SJSA1 (cell line): ENCODE results near the genes OR4F5 and RNF223.

DNA sequence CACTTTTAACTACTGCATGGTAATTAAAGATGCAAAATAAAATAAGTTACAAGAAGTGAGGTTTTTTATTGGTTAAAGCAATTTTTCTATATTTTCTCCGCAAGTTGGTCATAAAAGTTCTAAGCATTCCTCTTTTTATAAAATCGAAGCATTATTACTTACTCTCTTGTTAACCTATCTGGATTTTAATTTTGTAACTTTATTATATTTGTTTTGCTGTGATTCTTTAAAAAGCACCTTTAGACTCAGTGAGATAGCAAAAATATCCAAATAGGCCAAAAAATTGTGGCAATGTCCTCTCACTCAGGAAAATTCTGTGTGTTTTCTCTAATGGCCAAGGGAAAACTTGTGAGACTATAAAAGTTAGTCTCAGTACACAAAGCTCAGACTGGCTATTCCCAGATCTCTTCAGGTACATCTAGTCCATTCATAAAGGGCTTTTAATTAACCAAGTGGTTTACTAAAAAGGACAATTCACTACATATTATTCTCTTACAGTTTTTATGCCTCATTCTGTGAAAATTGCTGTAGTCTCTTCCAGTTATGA, at the start of gene OR4F5:
Gene OR4F5, plus strand, starts transcription at position 398 of the 547 bp plus-strand sequence.
- RAMPAGE, long total RNA = no peak

GRCh38 chr1:629487-630389, 56.7 kb downstream of the OR4F16 start:
- RAMPAGE, long total RNA = no peak

DNA sequence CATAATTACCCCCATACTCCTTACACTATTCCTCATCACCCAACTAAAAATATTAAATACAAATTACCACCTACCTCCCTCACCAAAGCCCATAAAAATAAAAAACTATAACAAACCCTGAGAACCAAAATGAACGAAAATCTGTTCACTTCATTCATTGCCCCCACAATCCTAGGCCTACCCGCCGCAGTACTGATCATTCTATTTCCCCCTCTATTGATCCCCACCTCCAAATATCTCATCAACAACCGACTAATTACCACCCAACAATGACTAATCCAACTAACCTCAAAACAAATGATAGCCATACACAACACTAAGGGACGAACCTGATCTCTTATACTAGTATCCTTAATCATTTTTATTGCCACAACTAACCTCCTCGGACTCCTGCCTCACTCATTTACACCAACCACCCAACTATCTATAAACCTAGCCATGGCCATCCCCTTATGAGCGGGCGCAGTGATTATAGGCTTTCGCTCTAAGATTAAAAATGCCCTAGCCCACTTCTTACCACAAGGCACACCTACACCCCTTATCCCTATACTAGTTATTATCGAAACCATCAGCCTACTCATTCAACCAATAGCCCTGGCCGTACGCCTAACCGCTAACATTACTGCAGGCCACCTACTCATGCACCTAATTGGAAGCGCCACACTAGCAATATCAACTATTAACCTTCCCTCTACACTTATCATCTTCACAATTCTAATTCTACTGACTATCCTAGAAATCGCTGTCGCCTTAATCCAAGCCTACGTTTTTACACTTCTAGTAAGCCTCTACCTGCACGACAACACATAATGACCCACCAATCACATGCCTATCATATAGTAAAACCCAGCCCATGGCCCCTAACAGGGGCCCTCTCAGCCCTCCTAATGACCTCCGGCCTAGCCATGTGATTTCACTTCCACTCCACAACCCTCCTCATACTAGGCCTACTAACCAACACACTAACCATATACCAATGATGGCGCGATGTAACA, 52.6 kb downstream of the OR4F16 start:
- RAMPAGE, long total RNA = no peak

DNA sequence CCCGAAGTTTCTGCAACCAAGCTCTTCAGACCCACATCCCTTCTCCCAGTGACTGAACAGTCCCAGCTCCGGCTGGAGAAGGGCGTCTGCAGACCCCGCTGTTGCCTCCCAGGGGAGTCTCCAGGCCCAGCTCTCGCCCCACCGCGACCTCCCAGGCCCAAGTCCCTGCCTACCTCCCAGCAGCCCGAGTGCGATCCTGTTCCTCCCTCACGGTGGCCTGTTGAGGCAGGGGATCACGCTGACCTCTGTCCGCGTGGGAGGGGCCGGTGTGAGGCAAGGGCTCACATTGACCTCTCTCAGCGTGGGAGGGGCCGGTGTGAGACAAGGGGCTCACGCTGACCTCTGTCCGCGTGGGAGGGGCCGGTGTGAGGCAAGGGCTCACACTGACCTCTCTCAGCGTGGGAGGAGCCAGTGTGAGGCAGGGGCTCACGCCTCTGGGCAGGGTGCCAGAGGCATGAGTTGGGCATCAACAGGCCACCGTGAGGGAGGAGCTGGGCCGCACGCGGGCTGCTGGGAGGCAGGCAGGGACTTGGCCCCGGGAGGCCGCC, 40.6 kb upstream of the OR4F16 start:
- RAMPAGE, long total RNA = no peak

DNA sequence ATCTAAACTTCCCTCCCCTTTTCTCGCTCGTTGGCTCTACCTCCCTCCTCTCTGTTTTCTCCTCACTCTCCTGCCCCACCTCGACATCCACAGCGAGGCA, 97.1 kb upstream of the SAMD11 start:
- RAMPAGE, long total RNA = no peak

- RAMPAGE, long total RNA = no peak
Measured at GRCh38 chr1:830703-831106, 93.0 kb upstream of the SAMD11 start.

- RAMPAGE, long total RNA = no peak
Measured at GRCh38 chr1:933156-933424, 9.4 kb downstream of the SAMD11 start.

DNA sequence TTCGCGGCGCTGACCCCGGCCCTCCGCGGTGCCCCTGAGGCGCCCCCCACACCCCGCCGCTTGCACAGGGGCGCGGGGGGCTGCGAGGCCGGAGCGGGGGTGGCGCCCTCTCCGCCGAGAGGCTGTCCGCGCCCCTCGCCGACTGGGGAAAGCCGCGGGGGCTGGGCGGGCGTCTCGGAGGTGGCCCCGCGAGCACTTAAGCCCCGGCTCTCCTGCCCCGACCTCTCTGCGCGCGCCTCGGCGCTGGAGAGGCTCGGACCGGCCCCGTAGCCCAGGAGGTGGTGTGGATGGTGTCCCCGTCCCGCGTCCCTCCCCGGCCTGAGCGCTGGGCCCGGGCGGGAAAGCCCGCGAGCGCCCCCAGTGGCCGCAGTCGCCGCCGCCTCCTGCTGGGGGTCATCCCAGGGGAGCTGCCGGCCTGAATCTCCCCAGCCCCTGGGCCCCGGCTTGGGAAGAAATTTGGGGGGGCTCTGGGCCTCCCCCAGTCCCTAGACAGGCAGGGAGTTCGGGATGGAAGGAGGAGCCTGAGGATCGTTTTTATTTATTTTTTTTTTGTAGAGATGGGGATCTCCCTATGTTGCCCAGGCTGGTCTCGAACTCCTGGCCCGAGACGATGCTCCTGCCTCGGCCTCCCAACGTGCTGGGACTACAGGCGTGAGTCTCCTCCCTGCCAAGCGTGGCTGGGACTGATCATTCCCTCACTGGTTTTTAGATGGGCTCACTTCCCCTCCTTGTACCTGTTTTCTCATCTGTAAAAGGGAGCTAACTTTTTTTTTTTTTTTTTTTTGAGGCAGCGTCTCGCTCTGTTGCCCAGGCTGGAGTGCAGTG, 2.0 kb upstream of the HES4 start:
- RAMPAGE, long total RNA = no peak

- RAMPAGE, long total RNA = no peak
Measured at GRCh38 chr1:1006308-1007013, 6.6 kb upstream of the HES4 start.

DNA sequence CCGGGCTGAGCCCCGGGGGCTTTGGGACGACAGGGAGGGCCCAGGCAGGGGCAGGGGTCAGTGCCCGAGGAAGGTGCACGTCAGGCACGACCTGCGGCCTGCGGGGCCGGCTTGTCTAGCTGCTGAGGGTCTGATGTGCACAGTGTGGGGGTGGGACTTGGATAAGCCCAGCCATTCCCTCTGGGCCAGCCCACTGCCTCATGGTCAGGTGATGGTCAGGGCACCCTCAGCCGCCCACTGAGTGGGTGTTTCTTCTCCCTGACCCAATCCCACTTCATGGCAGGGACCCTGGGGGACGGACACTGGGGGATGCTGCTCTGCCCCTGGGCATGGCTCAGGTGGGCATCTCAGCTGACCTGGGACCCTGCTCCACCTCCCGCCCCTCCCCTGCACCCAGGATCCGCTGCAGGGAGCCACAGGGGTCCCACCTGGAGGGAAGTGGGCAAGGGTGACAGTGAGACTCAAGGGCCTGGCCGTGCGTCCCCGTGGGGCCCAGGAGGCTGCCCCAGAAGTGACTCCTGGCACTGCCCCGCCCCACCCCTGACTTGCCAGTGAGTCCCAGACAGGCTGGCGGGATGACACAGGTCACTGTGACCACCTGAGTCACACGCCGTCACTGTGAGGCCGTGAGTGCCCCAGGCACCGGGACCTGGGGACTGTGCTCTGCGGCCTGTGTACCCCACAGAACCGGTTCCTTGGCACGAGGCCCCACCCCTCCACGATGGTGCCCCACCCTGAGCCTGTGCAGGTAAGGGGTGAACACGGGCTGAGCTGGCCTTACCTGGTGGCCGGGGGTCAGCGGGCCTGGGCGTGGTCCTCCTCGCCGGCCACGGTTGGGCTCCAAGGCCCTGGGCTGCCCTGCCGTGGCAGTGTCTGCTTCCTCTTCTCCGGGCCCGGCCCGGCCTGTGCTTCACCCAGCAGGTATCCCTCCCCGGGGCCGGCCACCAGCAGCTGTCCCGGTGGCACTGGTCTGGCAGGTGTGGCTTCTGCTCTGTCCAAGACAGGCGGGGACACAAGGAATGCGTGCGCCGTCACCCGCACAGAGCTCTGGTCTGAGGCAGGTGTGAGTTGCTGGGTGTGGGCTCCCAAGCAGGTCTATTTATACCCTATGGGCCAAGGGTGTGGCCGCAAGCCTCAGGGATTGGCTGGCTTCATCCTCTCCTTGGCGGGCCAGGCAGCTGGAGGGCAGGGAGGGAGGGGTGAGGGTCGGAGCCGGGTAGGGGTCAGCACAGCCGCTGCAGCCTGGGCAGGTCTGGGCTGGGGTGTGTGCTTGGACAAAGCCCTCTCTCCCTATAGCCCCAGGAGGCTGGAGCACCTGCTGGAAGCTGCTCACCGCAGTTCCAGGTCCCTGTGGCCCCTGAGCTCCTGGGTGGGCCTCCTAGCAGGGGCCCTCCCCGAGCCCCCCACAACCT, at the start of gene RNF223:
Gene RNF223, minus strand, starts transcription at position 1,072 of the 1,412 bp plus-strand sequence.
- RAMPAGE, long total RNA = no peak

GRCh38 chr1:1092945-1093838, 19.1 kb upstream of the RNF223 start:
- RAMPAGE, long total RNA = no peak

- RAMPAGE, long total RNA = no peak
Measured at GRCh38 chr1:1121882-1122788, 6.2 kb upstream of the C1orf159 start.

DNA sequence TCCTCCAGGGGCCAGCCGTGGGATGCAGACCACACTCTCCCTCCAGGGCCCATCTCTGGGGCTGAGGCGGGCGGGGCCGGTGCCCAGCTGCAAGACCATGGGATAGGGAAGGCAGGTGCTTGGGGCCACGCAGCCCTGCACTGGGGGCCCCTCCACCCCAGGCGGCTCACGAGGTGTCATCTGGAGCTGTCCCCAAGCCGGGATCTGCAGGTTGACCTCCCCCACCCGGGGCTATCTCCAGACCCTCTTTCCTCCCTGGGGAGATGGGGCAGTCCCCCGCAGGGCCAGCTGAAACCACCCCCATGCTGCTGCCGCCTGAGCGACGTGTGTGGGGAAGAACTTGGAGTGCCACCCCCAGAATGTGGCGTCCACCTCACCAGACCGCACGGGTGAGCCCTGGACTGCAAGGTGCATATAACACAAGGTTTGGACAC, 4.1 kb upstream of the TTLL10 start:
- RAMPAGE, long total RNA = no peak

DNA sequence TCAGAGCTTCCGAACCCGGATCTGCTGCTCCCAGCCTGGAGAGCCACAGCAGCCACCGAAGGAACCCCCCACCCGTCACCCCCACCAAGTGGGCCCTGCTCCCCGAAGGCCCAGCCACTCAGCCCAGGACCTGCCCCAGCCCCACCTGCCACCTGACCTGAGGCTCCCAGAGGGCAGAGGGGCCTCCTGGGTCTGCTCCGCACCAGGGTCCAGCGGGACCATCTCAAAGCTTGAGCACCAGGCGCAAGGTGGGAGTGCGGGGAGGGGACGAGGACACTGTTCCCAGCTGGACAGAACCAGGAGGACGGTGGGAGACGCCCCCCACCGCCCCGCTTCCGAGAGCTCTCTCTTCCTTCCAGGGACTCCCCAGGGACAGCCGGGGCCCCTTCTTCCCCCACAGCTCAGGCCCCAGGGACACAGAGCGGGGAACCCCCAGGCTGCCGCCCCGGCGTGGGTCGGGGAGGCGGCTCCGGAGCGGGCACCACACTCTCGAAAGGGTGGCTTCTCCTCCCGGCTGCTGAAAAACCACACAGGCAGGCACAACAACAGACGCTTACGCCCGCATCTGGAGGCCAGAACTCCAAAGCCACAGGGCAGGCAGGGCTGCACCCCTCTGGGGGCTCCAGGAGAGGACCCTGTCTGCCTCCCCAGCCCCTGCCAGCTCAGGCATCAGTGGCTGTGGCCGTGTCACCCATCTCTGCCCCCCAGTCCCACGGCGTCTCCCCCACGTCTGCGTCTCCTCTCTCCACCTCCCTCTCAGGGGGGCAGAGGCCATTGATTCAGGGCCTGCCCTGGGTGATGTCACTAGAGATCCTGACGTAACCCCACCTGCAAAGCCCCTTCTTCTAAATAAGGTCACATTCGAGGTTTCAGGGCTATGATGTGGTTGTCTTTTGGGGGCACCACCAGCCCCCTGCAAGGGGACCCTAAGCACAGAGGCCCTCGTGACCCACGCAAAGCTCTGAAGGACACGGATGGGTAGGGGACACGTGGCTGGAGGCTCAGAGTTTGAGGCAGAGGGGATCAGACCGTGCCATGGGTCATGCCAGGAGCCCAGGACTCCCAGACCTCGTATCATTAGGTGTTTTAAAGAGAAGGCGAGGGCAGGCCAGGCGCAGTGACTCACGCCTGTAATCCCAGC, 1.8 kb upstream of the TTLL10 start:
- RAMPAGE, long total RNA = no peak

GRCh38 chr1:1213514-1213863, 464 bp downstream of the TNFRSF4 start:
- RAMPAGE, long total RNA = no peak

- RAMPAGE, long total RNA = no peak
Measured at GRCh38 chr1:1221389-1222255, 7.7 kb upstream of the TNFRSF4 start.

DNA sequence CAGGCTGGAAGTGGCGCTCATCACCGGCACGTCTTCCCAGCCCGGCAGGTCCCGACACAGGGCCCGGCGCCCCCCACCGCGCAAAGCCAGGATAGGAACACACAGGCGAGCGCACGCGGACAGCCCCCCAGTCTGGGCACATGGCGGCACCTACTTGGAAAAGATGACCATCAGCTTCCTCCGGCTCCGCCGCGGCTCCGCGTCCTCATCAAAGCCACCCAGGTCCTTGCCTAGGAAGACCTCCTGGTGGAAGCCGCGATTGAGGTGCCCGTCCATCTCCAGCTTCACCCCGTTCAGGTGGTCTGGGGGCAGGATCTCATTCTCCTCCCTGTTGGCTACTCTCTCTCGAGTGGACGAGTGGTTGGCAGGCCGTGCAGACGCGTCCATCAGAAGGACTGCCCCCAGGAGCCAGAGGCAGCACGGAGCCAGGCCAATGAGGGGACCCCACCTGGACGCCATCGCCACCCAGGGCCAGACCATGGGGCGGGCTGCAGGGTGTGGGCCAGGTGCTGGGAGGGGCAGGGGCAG, 3.4 kb downstream of the SDF4 start:
- RAMPAGE, long total RNA = no peak

DNA sequence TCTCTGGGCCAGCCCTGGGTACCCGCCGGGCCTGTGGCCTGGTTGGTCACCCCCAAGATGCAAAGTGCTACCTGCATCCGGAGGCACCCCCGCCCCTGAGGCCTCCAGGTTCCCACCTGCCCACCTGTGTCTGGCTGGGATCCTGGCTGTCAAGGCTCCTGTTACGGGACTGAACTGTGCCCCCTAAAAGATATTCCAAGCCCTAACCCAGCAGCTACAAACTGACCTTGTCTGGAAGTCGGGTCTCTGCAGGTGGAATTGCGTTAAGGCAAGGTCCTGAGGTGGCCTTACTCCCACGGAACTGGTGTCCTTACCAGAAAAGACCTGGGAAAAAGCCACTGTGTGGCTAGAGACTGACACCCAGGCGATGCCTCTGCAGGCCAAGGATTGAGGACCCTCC, 3.6 kb downstream of the B3GALT6 start:
- RAMPAGE, long total RNA = no peak

DNA sequence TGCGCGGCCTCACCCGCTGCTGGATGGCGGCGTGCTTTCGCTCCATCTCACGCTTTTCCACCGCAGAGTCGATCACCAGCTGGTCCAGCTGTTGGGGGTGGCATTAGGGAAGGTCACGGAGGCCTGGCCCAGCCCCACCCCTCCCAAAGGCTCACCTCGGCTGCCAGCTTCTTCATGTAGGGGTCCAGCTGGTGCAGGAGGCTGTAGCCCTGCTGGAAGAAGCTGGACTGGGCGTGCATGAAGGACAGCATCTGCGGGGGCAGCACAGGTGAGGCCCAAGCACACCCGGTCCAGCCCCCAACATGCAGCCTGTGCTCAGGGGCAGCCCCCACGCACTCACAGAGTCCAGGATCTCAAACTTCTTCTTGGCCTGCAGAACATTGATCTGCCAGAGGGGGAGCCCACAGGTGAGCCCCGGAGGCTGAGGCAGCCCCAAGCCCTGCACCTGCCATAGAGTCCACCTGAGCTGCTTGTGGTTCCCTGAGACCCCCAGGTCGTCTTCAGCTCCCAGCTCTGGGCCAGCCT, 7.8 kb downstream of the ACAP3 start:
- RAMPAGE, long total RNA = no peak

- RAMPAGE, long total RNA = no peak
Measured at GRCh38 chr1:1302848-1303605, 4.7 kb downstream of the ACAP3 start.